Jurkat, Clone E6-1 (cell line): ENCODE results near the gene DLK1.

GRCh38 chr14:100066948-100067444 is 1.8 kb downstream of the EVL start:
- RRBS = no CpG with 5 or more reads among the region's 12 CpGs

- RRBS = no CpG with 5 or more reads among the region's 2 CpGs
Observed at GRCh38 chr14:100266711-100267136, 27.8 kb downstream of the YY1 start.

DNA sequence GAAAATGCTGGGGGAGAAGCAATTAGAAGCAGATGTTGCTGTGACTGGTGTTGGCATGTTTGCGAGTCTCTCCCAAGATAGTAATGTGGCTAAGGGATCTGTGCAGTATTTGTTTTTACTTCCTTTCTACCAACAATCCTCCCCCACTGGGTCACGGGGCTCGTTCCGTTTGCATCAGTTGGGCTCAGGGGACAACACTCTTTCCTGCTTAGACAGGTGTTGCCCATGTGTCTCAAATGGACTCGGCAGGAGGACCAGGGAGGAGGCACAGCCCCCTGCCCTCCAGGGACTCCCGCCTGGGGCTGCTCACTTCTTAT is 100.9 kb downstream of the BEGAIN start:
- RRBS = no CpG with 5 or more reads among the region's 6 CpGs

GRCh38 chr14:100678573-100679015 is 48.1 kb upstream of the DLK1 start:
- RRBS = no CpG with 5 or more reads among the region's 7 CpGs

- RRBS = 39% methylated on average over 4 of the region's 28 CpGs
Observed at GRCh38 chr14:100680484-100681255, 46.0 kb upstream of the DLK1 start.

GRCh38 chr14:100708839-100709769 is 17.6 kb upstream of the DLK1 start:
- RRBS = 57% methylated on average over 12 of the region's 60 CpGs

DNA sequence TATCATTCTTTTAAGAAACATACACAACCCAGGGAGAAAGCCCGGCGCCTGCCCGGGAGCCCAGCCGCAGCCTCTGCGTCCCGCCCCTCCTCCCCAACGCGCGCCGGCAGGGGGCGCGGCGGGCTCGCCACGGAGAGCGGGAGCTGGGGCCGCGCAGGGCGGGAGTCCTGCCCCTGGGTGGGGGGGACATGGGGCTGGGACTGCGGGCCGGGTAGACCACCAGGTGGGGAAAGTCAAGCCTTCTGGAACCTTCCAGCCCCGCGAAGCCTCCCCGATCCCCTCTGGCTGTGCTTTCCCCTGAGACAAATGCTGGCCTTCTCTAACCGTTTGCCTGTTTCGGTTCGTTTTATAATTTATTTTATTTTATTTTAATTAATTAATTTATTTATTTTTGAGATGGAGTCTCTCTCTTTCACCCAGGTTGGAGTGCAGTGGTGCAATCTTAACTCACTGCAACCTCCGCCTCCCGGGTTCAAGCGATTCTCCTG is 16.9 kb upstream of the DLK1 start:
- RRBS = no CpG with 5 or more reads among the region's 30 CpGs

- RRBS = 91% methylated on average over 12 of the region's 114 CpGs
Observed at GRCh38 chr14:100726416-100727409, at the start of gene DLK1. DLK1 (plus strand) TSS chr14:100726892.

GRCh38 chr14:100986961-100987280 is 83.4 kb upstream of the RTL1 start:
- RRBS = no CpG with 5 or more reads among the region's 4 CpGs

DNA sequence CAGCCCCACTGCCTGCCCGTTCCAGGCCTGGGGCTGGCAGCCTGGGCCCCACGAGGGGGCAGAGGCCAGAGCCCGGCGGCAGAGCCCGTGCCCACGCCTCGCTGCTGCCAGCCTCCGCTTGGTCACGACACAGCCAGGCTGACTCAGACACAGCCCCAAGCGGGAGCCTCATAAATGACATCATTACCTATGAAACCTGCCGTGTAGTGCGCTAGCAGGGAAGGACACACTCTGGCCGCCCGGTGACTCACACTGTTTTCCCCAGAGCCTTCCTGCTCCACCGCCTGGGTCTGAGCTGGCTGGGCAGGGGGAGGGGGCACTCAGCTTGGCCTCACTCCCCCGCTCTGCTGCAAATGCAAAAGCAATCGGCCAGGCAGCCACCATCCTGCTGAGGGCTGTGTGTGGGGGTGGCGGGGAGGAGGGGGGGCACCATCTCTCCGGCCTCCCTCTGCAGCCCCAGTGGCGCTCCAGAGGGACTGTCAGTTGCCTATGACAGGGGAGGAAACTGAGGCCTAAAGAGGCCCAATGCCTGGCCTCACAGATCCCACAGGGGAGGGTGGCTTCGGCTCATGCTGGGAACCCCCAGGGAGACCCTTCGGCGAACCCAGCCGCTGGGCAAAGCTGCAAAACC is 169.8 kb upstream of the RTL1 start:
- RRBS = no CpG with 5 or more reads among the region's 24 CpGs

DNA sequence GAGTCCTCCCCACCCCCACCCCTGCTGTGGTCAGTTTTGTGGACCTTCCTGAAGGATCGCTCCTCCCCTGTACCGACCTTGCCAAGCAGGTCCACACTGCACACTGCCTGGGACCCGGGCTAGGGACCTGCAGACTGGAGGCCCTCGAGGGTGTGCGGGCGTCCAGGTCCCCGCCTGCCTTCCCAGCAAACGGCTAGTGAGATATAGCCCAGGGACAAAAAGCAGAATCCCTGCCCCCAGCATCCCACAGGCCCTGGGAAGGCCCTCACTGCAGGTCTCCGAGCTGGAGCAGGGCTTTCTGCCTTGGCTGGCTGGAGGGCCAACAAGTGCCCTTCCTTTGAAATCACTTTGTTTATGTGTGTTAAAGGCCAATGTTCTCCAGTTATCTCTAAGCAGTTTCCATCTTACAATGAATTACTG is 397.4 kb upstream of the PPP2R5C start:
- RRBS = no CpG with 5 or more reads among the region's 9 CpGs

DNA sequence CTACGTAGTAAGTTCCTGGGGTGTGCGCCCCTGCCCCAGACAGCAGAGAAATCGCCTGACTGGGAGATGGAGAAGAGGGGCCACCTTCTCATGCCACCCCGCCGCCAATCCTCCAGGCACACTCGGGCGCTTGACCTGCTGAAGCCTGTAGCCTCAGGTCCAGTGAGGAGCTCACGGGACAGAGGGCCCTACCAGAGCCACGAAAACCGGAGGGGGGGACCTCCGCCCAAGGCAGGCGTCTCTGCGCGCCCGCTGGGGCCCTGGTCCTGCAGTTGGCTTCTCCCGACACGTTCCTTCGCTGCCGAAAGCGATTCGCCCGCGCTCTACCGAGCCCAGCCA is 202.1 kb upstream of the PPP2R5C start:
- RRBS = no CpG with 5 or more reads among the region's 24 CpGs

DNA sequence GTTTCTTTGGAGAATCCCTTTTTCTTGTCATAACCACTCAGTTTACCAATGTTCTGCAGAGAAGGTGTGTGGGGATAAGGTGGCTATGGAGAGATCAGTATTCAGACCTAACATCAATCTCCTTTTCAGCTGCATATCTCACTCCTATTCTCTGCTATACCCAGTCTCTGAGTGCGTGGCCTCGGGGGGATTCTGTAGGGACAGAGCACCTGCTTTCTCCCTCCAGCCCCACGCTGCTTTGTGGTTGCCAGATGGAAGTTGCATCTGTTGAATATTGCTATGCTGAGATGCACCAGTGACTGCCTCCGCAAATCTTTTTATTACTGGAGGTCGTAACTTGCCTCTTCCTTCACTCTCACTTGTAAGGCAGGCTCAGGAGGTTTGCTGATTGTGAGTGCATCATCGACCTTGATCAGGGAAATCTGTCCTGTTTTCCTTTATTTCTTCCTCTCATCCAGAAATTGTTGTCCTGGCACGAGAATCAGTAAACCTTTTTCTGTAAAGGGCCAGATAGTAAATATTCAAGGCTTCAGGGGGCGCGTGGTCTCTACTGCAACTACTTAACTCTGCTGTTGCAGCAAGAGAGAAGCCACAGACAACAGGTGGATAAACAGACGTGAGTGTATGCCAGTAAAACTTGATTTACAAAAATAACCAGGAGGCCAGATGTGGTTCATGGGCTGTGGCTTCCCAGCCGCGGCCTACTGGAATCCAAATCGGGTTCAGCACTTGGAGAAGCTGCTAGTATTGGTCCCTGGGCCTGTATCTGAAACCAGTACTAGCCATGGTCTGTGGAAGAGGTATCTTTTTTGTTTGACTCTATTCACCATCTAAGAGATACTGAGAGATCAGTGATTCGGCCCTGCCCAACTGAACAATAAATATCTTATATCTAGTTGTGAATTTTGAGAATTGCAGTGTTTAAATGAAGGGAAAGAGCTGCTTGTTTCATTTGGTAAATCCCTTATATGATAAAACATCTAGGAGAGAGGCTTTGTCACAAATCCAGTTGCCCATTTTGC is 13.1 kb downstream of the PPP2R5C start:
- RRBS = no CpG with 5 or more reads among the region's 14 CpGs

DNA sequence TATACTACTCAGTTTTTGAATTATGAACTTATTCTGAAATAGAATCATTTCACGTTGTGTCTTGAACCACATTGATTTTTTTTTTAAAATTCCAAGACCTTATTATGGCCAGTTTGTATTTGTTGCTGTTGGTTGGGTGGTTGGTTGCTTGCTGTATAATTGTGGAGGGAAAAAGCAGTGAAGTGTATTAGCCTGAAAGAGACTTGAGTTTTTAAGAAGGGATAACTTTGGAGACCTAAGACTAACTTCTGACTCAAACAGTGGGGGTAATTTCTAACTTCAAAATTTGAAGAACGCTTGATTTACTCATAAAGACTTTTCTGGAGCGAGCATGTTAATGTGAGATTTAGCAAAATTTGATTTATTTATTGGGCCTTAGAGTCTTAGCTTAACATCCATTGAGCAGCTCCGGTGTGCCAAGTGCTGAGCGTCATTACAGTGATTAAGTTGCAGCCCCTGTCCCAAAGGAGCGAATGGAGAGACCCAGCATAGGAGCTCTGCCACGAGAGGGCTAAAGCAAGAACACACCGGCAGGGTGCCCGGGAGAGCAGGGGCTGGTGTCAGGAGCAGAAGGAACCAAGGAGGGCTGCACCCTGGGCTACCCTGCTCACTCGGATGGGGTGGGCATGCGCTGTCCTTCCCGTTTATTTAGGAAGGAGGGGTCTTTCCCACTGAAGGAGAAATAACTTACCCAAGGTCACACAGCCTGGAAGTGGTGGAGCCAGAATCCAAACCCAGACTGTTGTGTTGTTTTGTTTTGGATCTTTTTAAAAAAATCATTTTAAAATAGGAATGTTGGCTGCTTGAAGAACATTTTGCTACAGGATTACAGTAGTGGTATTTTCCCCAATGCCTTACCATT is 50.5 kb downstream of the PPP2R5C start:
- RRBS = 85% methylated on average over 2 of the region's 12 CpGs

DNA sequence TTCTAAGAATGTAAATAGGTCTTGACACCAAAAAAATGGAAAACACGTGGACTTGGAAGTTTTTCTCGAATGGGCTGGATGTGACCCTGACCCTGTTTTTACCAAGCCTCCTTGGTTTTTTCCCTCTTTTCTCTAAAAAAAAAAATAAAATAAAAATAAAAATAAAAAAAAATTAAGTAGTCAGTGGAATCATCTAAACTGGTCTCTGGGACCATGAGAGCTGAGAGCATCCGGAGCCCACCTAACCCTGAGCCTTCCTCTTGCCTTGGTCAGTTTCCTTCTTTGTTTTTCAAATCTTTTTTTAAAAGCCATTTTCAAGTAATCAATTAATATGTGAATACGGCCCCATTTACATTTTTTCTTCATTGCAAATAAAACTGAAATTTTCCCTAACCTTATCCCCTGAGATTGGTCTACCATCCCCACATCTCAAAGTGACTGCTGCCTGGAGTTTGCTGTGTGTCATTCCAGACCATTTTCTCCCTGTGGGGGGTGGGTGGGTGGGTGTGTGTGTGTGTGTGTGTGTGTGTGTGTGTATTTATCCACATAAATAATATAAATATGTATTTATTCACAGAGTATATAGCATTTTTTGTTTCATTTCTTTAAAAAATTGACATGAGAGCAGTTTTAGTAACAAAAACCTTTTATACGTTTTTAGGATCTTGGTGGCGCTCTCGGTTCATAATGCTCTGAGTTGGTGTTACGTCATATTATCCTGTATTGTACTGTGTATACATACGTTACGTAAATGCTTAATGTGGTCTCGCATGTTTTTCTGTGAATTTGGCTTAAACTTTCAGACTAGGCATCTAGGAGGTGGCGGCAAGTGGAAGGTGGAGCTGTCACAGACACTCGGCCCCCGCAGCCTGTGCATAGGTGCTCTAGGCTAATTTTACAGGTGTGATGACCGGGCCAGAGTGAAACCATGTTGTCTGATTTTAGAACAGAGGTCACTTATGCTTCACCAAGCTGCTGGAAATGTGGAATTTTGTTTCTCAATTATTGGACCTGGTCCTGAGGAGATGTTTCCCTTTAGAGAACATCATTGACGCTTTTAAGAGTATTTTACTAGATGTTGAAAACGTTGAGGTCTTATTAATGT is 59.8 kb downstream of the PPP2R5C start:
- RRBS = no CpG with 5 or more reads among the region's 17 CpGs

DNA sequence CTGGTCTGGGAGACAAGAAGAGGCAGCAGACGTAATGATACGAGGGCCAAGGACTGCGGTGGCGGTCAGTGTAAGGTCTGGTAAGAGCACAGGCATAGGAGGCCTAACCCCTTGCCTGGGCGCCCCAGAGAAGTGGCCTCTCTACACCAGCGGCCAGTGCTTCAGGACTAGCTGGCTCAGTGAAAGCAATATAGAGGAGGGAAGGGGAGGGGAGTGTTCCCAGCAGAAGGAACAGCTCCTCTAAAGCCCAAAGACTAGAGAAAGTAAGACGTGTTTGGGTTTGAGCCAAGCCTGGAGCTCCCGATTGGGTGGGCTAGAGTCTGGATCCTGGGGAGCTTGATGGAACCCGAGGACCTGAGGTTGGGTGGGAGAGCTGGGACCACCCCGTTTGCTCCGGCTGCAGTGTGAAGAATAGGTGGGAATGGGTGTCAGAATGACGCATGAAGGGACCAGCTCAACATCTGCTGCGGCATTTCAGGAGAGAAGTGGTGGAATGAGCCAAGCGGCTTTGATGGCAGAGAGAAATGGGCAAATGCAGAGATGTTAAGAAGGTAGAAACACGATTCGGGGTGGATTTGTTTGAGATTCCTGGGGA is 99.8 kb upstream of the DYNC1H1 start:
- RRBS = no CpG with 5 or more reads among the region's 16 CpGs

- RRBS = no CpG with 5 or more reads among the region's 7 CpGs
Observed at GRCh38 chr14:101867814-101868454, 96.4 kb upstream of the DYNC1H1 start.

DNA sequence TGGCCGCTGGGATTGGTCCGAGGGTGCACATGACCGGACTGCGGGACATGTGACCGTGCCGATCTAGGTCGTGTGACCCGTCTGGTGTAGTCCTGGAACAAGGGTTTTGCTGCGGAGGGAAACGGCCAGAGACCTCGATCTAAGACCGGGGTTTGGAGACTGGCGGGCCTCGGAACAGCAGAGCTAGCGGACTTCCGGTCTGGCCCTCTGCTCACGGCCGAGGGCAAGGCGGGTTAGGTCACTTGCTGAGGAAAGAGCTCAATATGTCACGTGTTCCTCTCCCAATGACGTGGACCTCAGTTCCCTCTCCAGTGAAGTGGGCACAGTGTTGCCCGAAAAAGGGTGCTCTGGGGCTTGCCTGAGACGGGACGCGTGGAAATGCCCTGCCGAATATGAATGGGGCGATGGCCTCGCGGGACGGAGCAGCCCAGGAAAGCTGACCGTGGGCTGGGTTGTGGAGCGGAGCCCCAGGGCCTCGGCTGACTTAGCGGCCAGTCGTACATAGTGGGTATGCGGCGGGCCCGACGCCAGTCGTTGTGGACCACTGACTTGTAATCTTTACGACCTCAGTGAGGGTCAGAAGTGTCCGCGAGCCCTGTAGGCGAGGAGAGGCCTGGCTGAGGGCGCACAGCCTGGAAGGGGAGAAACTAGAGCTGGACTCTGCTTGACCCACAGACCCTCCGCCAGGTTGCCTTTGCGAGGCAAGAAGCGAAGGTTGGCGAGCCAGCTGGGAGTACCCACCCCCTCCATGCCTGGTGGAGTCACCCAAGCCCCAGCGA is 15.9 kb upstream of the DYNC1H1 start:
- RRBS = 1% methylated on average over 5 of the region's 50 CpGs

DNA sequence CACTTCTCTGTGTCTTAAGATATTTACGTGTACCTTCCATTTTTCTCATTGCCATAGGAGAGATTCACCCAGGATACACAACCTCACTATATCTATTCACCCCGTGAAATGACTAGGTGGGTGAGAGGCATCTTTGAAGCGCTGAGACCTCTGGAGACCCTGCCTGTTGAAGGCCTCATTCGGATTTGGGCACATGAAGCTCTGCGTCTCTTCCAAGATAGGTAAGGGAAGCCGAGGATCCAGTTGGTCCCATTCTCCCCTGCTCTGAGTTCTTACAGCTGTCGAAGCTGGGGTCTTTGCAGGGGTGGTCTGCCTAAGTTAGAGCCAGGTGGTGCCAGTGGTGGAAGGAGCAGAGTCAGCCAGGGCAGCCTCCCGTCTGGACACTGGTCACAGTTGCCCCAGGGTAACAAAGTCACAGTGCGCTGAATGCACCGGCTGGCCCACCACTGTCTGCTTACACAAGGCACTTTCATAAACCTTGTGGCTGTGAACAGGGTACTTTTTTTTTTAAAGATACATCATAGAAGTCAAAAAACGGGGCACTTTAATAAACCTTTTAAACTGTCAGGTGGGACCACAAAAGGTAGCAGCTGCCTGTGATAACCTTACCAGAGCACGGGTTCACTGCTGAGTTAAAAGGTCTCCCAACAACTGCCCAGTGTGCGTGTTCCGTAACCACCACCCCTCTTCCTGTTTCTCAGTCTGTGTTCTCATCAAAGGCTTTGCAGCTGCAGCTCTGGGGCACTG is 55.6 kb downstream of the DYNC1H1 start:
- RRBS = no CpG with 5 or more reads among the region's 14 CpGs

DNA sequence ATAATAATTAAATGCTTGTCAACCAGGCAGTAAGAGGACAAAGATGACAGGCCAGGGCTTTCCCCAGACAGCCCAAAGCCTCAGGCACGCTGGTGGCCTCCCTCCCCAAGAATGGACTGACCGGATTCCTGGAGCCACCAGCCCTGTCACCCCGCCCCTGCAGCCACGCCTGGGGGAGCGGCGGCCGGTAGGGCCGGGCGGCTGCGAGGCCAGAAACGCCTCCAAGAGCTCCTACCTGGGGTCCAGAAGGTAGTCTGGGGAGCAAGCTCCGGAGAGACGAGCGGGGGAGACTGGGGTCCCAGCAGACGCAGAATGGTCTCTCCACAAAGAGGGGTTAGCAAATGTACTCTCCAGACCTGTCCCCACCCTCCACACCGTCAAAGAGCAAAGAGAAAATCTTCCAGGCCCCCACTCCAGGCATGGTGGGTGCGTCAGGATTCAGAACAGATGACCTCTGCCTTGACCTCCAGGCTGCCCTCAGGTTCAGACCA is 23.3 kb downstream of the HSP90AA1 start:
- RRBS = 76% methylated on average over 11 of the region's 17 CpGs